ENCODE results near the genes USP9Y, RBMY1E and PRY2.

- RRBS, 2 experiments = no CpG with 5 or more reads among the region's 8 CpGs
Observed at GRCh38 chrY:2887222-2887807, 45.9 kb downstream of the RPS4Y1 start.

- RRBS, 2 experiments = no CpG with 5 or more reads among the region's 1 CpG
Observed at GRCh38 chrY:3367497-3368024, 211.3 kb upstream of the TGIF2LY start.

DNA sequence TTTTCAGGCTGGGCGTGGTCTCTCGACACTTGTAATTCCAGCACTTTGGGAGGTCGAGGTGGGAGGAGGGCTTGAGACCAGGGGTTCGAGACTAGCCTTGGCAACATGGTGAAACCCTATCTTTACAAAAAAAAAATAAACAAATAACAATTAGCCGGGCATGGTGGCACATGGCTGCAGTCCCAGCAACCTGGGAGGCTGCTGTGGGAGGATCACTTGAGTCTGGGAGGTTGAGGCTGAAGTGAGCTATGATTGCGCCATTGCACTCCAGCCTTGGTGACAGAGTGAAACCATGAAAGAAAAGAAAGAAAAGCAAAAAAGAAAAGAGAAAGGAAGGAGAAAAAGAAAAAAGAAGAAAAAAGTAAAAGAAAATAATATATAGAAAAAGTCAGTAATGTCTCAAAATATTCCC lies 378.3 kb upstream of the AMELY start:
- RRBS, 2 experiments = no CpG with 5 or more reads among the region's 6 CpGs

- RRBS, 2 experiments = no CpG with 5 or more reads among the region's 2 CpGs
Observed at GRCh38 chrY:7434264-7434631, 522.7 kb upstream of the AMELY start.

- RRBS, 2 experiments = no CpG with 5 or more reads among the region's 1 CpG
Observed at GRCh38 chrY:12274557-12274789, 426.6 kb upstream of the USP9Y start.

DNA sequence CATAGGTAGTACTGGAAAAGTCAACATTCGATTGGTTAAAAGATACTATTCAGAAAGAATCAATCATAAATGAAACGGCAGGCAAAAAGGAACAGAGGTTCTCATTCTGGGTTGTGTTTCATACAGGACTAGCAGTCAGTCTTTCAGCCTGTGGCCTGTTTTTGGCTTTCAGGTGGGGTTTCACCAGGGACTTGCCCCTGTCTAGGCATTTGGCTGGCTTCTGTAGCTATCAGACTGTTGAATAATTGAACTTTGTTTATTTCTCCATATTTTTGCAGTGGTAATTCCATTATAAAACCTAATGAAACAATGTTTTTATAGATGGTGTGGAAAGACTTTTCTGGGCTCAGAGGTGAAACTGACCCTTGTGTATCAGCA lies at the start of gene USP9Y:
USP9Y (plus strand) TSS at position 239 of the 378 bp plus-strand sequence.
- RRBS, 2 experiments = no CpG with 5 or more reads among the region's 2 CpGs

DNA sequence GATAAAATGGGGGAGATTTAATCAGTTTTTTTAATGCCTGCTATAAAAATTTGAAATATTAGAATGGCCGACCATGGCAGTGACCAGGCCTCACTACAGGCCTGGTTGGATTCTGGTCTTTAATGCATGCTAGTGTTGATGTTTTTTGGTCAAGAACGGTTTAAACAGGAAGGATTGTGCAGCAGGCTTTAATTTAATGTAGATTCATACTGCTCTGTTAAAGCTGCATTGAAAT lies 14.2 kb downstream of the DDX3Y start:
- RRBS, 2 experiments = no CpG with 5 or more reads among the region's 2 CpGs

- RRBS, 2 experiments = 1 to 2% methylated on average over 4 of the region's 28 CpGs
Observed at GRCh38 chrY:19567629-19568345, 176.7 kb downstream of the KDM5D start.

- RRBS, 2 experiments = no CpG with 5 or more reads among the region's 12 CpGs
Observed at GRCh38 chrY:19816173-19816636, 71.7 kb upstream of the KDM5D start.

GRCh38 chrY:20574962-20575270 lies 660 bp upstream of the EIF1AY start:
- RRBS, 2 experiments = no CpG with 5 or more reads among the region's 7 CpGs

GRCh38 chrY:21240139-21240754 lies 270.9 kb upstream of the RBMY1B start:
- RRBS, 2 experiments = no CpG with 5 or more reads among the region's 4 CpGs

GRCh38 chrY:21371930-21372146 lies 139.3 kb upstream of the RBMY1B start:
- RRBS, 2 experiments = no CpG with 5 or more reads among the region's 2 CpGs

GRCh38 chrY:21917880-21918356 lies at the start of gene RBMY1E:
RBMY1E (minus strand) TSS chrY:21918032.
- RRBS, 2 experiments = no CpG with 5 or more reads among the region's 31 CpGs

DNA sequence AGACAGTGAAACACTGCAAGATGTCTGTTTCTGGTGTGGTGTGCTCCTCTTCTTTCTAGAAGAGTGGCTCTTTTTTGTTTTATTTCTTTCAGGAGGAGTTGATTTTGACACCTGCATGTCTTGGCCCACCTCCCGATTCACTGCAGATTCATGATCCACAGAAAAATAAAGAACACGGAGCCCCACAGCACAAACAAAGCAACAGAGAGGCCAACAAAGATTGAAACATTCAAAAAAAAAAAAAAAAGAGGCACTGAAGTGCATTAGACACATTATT lies at the start of gene PRY2:
PRY2 (minus strand) TSS at position 54 of the 277 bp plus-strand sequence.
- RRBS, 2 experiments = no CpG with 5 or more reads among the region's 2 CpGs